Peripheral blood mononuclear cell (primary cell): ENCODE measurements around a stretch of chr10.

GRCh38 chr10:127392669-127393167 lies 156.4 kb upstream of the NPS start:
- PRO-cap, 8 experiments = no peak in any of the 8 experiments

- PRO-cap, 8 experiments = no peak in any of the 8 experiments
These were observed 6.2 kb downstream of the CLRN3 start for GRCh38 chr10:127886439-127887050.

- PRO-cap, 8 experiments = no peak in any of the 8 experiments
These were observed 4.6 kb downstream of the PTPRE start for GRCh38 chr10:127911411-127912027.

GRCh38 chr10:127948721-127949302 lies 41.9 kb downstream of the PTPRE start:
- PRO-cap, 8 experiments = no peak in any of the 8 experiments

DNA sequence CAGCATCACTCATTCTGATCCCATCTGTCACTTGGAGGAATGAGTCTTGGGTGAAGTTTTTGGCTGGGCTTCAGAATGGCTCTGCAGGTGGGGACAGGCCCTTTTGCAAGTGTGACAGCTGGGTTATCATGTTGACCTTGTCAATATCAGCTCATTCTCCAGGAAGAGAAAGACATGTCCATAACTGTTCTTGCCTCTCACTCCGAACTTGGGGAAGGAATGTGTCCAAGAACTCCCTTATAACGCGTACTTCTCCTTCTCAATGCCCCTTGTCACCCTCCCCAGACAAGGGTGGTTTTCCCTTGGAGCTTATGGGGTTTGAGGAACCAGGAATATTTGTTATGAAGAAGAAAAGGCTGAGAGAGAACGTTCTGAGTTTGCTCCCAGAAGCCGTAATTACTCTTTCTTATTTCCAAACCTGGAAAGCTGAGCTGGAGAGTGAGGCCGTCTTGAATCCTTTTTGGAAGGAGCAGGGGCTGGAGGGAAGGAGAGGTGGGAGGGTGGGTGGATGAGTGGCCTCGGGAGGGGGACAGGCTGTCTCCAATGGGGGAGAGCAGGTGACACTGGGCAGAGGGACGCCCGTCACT lies 77.4 kb downstream of the MKI67 start:
- PRO-cap, 8 experiments = peak in 2 of 8 experiments; most common plus-strand start position 348 of the sequence (in 1); most common minus-strand start position 210 of the sequence (in 2)

GRCh38 chr10:128077293-128077807 lies 48.9 kb downstream of the MKI67 start:
- PRO-cap, 8 experiments = peak in 1 of 8 experiments; most common plus-strand start chr10:128077545 (in 1)

DNA sequence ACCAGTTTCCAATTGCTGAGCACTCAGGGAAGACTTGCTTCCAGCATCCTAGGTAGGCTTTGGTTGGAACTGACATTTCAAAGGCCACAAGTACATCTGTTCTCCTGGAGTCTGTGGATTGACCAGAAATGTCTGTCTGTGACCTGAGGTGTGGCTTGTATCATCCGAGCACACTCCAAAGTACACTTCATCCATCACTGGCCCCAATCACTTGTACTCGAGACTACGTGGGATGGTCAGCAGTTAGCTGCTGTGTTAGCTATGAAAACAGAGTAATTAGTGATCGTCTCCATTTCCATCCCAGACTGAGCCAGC lies 45.0 kb downstream of the MKI67 start:
- PRO-cap, 8 experiments = peak in 6 of 8 experiments; most common plus-strand start position 219 of the sequence (in 5)

- PRO-cap, 8 experiments = no peak in any of the 8 experiments
These were observed 27.3 kb downstream of the MKI67 start for GRCh38 chr10:128098867-128099329.

GRCh38 chr10:128102315-128103045 lies 23.7 kb downstream of the MKI67 start:
- PRO-cap, 8 experiments = no peak in any of the 8 experiments

DNA sequence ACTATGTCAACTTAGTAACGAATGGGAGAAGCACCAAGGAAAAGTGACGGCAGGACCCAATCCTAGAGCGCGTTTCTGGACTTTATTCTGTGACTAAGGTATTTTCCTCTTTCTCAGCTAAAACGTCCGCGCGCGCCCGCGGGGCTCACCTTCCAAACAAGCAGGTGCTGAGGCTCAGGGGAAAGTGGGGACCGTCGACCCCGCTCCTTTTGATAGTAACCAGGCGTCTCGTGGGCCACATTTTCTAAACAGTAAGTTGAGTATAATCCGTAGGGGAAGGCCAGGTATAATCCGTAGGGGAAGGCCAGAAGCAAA lies 839 bp downstream of the MKI67 start:
- PRO-cap, 8 experiments = no peak in any of the 8 experiments

DNA sequence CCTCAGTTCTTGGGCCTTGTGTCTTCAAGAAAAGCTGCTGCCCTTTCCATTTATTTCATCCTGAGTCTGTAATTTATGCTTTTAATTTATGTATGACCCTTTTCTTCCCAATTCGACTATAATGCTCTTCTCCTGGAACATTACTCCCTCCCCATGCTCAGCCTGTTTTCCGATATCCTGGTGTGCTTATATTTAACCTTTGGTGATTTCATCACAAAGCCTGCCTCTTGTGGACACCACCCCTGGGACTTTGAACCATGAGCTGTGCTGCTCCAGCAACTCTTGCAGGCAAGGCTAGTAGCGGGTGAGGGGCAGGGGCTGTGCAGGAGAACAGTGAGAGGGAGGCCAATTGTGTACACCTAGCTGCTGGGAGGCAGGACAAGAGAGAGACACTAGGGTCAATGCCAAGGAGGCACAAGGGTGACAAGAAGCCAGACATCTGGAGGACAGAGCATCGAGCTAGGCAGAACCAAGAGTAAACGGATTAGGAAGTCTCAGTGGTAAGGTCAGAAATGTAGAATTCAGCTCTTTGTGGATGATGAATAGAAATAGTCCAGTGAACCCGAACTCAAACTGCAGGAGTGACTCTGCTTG lies 30.8 kb upstream of the MKI67 start:
- PRO-cap, 8 experiments = no peak in any of the 8 experiments

- PRO-cap, 8 experiments = peak in 8 of 8 experiments; most common plus-strand start chr10:128210416 (in 5); most common minus-strand start chr10:128210408 (in 1)
These were observed 84.3 kb upstream of the MKI67 start for GRCh38 chr10:128210208-128211206.

- PRO-cap, 8 experiments = peak in 7 of 8 experiments; most common minus-strand start chr10:128573432 (in 7)
These were observed 447.0 kb upstream of the MKI67 start for GRCh38 chr10:128573342-128573576.

GRCh38 chr10:129624246-129624946 lies 157.4 kb downstream of the MGMT start:
- PRO-cap, 8 experiments = no peak in any of the 8 experiments

DNA sequence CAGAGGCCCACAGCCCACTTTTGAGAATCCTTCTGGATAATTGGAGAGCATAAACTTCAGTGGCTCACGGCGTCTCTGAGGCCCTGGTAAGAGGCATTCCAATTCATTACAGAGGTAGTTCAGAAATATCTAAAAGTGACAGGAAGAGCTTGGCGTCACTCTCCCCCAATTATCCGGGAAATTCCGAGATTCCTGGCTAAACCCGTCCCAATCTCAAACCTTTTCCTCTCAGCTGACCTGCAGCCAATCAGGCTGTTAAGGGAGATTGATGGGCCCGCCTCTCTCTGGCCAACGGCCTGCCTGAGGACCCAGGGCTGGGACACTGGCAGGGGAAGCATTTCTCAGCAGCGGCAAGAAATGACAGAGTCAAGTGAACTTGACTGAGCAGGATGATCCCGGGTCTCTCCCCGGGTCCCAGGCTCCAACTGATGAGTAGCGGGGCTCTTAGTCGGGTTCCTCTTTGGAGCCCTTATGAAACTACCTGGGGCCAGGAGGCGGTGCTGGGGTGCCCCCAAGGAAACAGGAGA lies 72.3 kb downstream of the EBF3 start:
- PRO-cap, 8 experiments = no peak in any of the 8 experiments

GRCh38 chr10:130111034-130112168 lies 771 bp upstream of the C10orf143 start:
- PRO-cap, 8 experiments = peak in 8 of 8 experiments; most common plus-strand start chr10:130111293 (in 8); most common minus-strand start chr10:130111332 (in 3)

GRCh38 chr10:130190084-130190636 lies 54.0 kb downstream of the GLRX3 start:
- PRO-cap, 8 experiments = peak in 5 of 8 experiments; most common plus-strand start chr10:130190432 (in 3)

DNA sequence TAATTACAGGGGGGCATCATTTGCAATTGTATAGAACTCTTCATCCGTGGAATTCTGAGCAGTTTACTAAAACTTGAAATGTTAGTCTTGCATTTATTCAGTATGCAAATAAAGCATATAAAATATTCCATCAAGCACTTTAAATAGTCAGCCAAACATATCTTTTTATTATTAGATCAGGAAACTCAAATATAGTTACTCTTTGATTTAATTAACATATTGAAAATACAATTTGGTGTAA lies 92.4 kb downstream of the GLRX3 start:
- PRO-cap, 8 experiments = peak in 4 of 8 experiments; most common minus-strand start position 56 of the sequence (in 4)

GRCh38 chr10:130748070-130748269 lies 563.6 kb downstream of the TCERG1L start:
- PRO-cap, 8 experiments = no peak in any of the 8 experiments

DNA sequence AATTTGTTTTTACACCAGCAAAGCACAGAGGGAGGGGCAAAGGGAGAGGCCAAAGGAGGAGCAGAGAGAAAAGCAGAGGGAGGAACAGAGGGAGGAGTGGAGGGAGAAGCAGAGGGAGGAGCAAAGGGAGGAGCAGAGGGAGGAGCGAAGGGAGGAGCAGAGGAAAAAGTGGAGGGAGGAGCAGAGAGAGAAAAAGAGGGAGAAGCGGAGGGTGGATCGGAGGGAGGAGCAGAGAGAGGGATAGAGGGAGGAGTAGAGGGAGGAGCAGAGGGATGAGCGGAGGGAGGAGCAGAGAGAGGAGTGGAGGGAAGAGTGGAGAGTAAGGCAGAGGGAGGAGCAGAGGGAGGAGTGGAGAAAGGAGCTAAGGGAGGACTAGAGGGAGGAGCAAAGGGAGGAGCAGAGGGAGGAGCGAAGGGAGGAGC lies 73.8 kb upstream of the TCERG1L start:
- PRO-cap, 8 experiments = no peak in any of the 8 experiments